Measurements from ENCODE around the gene CCL24.

DNA sequence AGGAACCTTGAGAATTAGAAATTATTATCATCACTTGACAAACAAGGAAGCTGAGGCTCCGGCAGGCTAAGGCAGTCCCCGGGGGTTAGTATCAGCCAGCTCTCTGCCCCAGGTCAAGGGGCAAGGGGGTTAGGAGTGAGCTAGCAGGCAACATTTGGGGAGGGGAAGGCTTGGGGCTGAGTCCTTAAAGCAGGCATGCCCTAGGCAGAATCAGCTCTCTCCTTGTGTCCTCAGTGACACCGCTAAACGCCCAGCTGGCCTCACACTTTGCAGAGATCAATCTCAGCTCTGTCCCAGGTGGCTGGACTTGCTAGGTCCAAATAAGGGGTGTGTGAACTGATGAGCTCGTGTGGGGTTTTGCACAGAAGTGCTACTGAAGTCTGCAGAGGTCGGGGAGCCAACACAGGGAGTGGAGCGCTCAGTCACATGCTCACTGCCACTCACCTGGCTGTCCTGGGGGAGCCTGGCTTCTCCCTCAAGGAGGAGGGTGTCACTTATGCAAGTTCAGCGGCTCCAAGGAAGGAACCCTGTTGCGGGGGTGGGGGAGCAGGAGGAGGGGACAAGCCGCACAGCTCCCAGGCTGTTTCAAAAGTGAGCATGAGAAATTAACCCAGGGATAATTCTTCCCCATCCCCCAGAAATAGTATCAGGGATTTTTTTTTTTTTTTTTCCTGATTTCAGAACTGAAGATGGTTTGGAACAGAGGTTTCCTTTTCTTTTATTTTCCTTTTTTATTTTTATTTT, 2.0 kb downstream of the ELN start:
- RRBS, result no CpG with 5 or more reads among the region's 10 CpGs
CAGE:
- cytosol, long polyA plus RNA, result no peak
- long polyA plus RNA, result no peak
- nucleus, long polyA plus RNA, result no peak

- RRBS, result 89% methylated on average over 5 of the region's 20 CpGs
CAGE:
- cytosol, long polyA plus RNA, result no peak
- long polyA plus RNA, result no peak
- nucleus, long polyA plus RNA, result no peak
These were observed 6.2 kb downstream of the ELN start for GRCh38 chr7:74034001-74034689.

DNA sequence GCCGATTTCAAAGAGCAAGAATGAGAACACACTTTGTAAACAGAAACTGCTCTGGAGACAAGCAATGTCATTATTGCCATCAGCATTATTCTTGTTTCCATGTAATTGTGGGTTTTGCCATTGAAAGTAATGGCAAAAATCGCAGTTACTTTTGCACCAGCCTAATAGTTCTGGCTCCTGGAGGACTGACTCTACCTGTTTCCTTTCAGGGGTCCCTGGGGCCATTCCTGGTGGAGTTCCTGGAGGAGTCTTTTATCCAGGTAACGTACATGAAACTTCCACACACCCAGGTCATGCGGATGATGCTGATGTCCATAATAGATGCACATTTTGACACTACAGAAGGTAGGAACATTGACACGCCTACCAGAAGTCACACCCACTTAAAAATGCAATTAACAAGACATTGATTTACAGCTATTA, 7.2 kb downstream of the ELN start:
- RRBS, result no CpG with 5 or more reads among the region's 5 CpGs
CAGE:
- cytosol, long polyA plus RNA, result no peak
- long polyA plus RNA, result no peak
- nucleus, long polyA plus RNA, result no peak

DNA sequence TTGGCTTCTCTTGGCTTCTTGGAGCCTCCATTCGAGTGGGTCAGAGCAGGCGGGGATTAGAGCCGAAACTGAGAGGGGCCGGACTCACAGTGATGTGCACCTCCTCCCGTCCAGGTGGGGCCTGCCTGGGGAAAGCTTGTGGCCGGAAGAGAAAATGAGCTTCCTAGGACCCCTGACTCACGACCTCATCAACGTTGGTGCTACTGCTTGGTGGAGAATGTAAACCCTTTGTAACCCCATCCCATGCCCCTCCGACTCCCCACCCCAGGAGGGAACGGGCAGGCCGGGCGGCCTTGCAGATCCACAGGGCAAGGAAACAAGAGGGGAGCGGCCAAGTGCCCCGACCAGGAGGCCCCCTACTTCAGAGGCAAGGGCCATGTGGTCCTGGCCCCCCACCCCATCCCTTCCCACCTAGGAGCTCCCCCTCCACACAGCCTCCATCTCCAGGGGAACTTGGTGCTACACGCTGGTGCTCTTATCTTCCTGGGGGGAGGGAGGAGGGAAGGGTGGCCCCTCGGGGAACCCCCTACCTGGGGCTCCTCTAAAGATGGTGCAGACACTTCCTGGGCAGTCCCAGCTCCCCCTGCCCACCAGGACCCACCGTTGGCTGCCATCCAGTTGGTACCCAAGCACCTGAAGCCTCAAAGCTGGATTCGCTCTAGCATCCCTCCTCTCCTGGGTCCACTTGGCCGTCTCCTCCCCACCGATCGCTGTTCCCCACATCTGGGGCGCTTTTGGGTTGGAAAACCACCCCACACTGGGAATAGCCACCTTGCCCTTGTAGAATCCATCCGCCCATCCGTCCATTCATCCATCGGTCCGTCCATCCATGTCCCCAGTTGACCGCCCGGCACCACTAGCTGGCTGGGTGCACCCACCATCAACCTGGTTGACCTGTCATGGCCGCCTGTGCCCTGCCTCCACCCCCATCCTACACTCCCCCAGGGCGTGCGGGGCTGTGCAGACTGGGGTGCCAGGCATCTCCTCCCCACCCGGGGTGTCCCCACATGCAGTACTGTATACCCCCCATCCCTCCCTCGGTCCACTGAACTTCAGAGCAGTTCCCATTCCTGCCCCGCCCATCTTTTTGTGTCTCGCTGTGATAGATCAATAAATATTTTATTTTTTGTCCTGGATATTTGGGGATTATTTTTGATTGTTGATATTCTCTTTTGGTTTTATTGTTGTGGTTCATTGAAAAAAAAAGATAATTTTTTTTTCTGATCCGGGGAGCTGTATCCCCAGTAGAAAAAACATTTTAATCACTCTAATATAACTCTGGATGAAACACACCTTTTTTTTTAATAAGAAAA, 14.6 kb upstream of the LIMK1 start:
- RRBS, result 89% methylated on average over 3 of the region's 36 CpGs
CAGE:
- cytosol, long polyA plus RNA, result no peak
- long polyA plus RNA, result no peak
- nucleus, long polyA plus RNA, result no peak

GRCh38 chr7:74175248-74175945, 1.2 kb downstream of the EIF4H start:
- RRBS, result no CpG with 5 or more reads among the region's 9 CpGs
CAGE:
- cytosol, long polyA plus RNA, result no peak
- long polyA plus RNA, result no peak
- nucleus, long polyA plus RNA, result no peak

- RRBS, result no CpG with 5 or more reads among the region's 6 CpGs
CAGE:
- cytosol, long polyA plus RNA, result no peak
- long polyA plus RNA, result no peak
- nucleus, long polyA plus RNA, result no peak
These were observed 14.3 kb downstream of the EIF4H start for GRCh38 chr7:74188364-74188910.

DNA sequence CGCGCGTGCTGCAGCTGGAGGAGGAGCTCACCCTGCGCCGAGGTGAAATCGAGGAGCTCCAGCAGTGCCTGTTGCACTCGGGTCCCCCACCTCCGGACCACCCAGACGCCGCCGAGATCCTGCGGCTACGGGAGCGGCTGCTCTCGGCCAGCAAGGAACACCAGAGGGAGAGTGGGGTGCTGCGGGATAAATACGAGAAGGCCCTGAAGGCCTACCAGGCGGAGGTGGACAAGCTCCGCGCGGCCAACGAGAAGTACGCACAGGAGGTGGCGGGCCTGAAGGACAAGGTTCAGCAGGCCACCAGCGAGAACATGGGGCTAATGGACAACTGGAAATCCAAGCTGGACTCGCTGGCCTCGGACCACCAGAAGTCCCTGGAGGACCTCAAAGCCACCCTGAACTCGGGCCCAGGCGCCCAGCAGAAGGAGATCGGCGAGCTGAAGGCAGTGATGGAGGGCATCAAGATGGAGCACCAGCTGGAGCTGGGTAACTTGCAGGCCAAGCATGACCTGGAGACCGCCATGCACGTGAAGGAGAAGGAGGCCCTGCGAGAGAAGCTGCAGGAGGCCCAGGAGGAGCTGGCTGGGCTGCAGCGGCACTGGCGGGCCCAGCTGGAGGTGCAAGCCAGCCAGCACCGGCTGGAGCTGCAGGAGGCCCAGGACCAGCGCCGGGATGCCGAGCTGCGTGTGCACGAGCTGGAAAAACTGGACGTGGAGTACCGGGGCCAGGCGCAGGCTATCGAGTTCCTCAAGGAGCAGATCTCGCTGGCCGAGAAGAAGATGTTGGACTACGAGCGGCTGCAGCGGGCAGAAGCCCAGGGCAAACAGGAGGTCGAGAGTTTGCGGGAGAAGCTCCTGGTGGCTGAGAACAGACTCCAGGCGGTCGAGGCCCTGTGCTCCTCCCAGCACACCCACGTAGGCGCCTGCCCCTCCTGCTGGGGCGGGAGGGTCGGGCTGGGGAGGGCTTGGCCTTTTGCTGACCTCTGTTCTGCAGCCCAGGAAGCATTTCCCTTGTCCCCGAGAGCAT, 77.5 kb upstream of the GTF2IRD1 start:
- RRBS, result 96% methylated on average over 6 of the region's 60 CpGs
CAGE:
- cytosol, long polyA plus RNA, result no peak
- long polyA plus RNA, result no peak
- nucleus, long polyA plus RNA, result no peak

DNA sequence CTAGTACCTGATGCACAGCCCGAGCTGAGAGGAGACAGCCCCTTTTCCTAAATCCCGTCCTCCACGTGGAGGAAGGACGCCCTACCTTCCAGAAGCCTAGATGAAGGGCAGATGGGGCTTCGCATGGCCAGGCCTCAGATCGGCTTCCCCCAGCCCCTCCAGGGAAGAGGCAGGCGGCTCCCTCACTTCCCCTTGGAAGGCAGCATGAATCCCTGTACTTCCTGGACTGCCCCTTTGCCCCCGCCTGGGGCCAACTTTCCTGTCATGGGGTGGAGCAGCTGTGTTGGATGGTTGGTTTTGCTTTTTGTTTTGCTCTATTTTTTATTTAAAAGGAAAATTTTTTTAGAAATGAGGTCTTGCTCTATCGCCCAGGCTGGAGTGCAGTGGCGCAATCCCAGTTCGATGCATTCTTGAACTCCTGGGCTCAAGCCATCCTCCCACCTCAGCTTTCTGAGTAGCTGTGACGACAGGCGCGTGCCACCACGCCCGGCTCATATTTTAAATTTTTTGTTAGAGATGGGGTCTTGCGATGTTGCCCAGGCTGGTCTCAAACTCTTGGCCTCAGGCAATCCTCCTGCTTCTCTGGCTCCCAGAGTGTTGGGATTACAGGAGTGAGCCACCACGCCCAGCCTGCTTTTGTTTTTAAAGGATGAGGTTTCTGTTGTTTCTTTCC, 27.3 kb downstream of the GTF2IRD1 start:
- RRBS, result no CpG with 5 or more reads among the region's 18 CpGs
CAGE:
- cytosol, long polyA plus RNA, result no peak
- long polyA plus RNA, result no peak
- nucleus, long polyA plus RNA, result no peak

DNA sequence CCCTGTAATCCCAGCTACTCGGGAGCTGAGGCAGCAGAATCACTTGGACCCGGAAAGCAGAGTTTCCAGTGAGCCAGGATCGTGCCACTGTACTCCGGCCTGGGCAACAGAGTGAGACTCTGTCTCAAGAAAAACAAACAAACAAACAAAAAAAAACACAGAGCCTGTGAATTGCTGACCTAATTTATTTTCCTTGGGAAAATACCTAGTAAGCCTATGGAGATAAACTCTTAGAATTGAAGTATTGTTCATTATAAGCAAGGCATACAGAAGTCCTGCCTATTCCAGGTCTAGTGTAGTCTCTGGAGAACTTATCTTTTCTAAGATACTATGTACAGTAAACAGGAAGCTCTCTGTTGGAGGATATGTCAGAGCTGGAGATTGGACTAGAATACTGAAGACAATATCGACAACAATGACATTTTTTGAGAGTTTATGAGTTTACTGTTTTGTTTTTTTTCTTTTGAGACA, 14.9 kb downstream of the GTF2I start:
- RRBS, result no CpG with 5 or more reads among the region's 5 CpGs
CAGE:
- cytosol, long polyA plus RNA, result no peak
- long polyA plus RNA, result no peak
- nucleus, long polyA plus RNA, result no peak

DNA sequence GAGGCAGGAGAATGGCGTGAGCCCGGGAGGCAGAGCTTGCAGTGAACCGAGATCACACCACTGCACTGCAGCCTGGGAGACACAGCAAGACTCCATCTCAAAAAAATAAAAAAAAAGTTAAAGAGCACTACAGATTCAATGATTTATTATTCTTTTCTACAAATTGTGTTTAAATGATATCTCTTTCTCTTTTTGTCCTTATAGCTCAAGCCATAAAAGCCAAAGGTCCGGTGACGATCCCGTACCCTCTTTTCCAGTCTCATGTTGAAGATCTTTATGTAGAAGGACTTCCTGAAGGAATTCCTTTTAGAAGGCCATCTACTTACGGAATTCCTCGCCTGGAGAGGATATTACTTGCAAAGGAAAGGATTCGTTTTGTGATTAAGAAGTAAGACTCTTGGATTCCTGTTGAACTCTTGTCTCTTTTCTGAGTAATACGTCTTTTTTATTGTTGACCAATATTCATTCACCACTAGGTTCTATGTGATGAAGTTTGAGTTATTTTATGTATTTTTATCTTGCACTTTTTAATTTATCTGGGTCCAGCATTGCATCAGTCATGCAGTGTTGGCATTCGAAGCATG, 41.4 kb upstream of the NCF1 start:
- RRBS, result no CpG with 5 or more reads among the region's 11 CpGs
CAGE:
- cytosol, long polyA plus RNA, result no peak
- long polyA plus RNA, result no peak
- nucleus, long polyA plus RNA, result no peak

DNA sequence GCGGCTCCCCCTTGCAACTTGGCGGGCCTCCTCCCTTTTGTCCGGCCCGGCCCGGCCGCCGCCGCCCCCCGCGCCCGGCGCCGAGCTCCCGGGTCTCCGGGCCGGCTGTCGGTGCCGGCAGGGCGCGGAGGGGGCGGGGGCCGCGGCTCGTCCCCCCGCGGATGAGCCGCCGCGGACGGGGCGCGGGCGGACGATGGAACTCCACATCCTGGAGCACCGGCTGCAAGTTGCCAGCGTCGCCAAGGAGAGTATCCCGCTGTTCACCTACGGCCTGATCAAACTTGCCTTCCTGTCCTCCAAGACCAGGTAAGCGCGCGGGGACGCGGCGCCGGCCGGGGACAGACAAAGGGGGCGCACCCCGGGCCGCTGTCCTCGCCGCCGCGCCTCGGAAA, 284 bp downstream of the CASTOR2 start:
- RRBS, result no CpG with 5 or more reads among the region's 55 CpGs
CAGE:
- cytosol, long polyA plus RNA, result no peak
- long polyA plus RNA, result no peak
- nucleus, long polyA plus RNA, result no peak

GRCh38 chr7:75058260-75059061, 15.1 kb downstream of the RCC1L start:
- RRBS, result no CpG with 5 or more reads among the region's 20 CpGs
CAGE:
- cytosol, long polyA plus RNA, result no peak
- long polyA plus RNA, result no peak
- nucleus, long polyA plus RNA, result no peak

DNA sequence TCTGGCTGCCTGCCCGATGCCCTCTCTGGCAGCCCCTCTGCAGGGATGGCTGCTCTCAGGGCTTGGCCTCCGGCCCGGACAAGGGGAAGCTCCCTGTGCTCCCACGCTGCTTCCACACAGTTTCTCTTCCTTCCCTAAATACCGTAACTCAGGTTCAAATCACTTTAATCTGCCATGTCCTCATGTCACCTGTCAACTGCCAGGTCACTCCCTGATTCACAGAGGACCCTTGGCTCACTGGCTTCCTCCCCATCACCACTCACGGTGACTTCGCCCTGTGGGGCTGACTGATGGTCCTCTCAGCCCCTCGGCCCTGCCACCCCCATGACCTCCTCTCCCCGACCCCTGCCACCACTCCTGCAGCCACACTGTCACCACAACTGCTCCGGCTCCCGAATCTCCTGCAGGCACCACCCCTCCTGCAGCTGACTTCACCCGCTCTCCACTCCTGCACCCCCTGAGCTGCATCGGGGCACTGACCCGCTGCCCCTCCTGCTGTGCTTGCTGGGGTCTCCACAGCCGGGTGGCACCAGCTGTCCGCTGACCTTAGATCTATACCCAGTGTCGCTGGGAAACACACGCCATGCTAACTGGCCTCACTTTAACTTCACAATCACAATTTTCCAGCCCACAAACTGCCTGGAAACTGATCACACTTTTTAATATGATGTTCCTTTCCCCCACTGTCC, 24.6 kb downstream of the TRIM73 start:
- RRBS, result no CpG with 5 or more reads among the region's 18 CpGs
CAGE:
- cytosol, long polyA plus RNA, result no peak
- long polyA plus RNA, result no peak
- nucleus, long polyA plus RNA, result no peak

- RRBS, result 96% methylated on average over 5 of the region's 30 CpGs
CAGE:
- cytosol, long polyA plus RNA, result no peak
- long polyA plus RNA, result no peak
- nucleus, long polyA plus RNA, result no peak
These were observed 67.6 kb downstream of the SPDYE5 start for GRCh38 chr7:75559577-75560306.

GRCh38 chr7:75639711-75640319, 98.9 kb downstream of the HIP1 start:
- RRBS, result no CpG with 5 or more reads among the region's 15 CpGs
CAGE:
- cytosol, long polyA plus RNA, result no peak
- long polyA plus RNA, result no peak
- nucleus, long polyA plus RNA, result no peak

- RRBS, result no CpG with 5 or more reads among the region's 11 CpGs
CAGE:
- cytosol, long polyA plus RNA, result no peak
- long polyA plus RNA, result no peak
- nucleus, long polyA plus RNA, result no peak
These were observed 89.2 kb downstream of the HIP1 start for GRCh38 chr7:75649288-75650160.

DNA sequence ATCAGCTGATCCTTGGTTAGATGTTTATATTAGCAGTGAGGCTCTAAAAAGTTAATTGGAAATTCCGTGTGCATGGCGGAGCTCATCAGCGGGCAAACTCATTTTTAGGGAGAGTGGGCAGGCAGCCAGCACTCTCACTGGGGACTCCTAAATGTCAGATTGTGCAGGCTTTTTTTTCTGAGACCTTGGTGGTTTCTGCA, 43.7 kb downstream of the HIP1 start:
- RRBS, result no CpG with 5 or more reads among the region's 3 CpGs
CAGE:
- cytosol, long polyA plus RNA, result no peak
- long polyA plus RNA, result no peak
- nucleus, long polyA plus RNA, result no peak

DNA sequence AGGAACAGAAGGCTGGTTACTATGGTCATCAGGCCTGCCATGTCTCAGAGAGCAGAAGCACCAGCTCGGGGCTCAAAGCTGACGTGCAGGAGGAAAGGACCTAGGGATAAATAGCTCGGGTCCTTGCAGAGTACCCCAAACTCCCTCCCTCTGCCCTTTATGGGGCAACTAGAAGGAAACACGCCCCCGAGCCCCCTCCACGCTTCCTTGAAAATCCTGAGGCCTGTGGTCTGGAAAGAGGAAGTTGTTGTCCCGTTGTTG, at the start of gene CCL24:
TSS of gene CCL24 (minus strand) at position 132 of the 261 bp plus-strand sequence.
- RRBS, result no CpG with 5 or more reads among the region's 7 CpGs
CAGE:
- cytosol, long polyA plus RNA, result no peak
- long polyA plus RNA, result no peak
- nucleus, long polyA plus RNA, result no peak

- RRBS, result no CpG with 5 or more reads among the region's 3 CpGs
CAGE:
- cytosol, long polyA plus RNA, result no peak
- long polyA plus RNA, result no peak
- nucleus, long polyA plus RNA, result no peak
These were observed 29.0 kb downstream of the POR start for GRCh38 chr7:75943997-75944315.

GRCh38 chr7:75965801-75967096, 28.1 kb downstream of the TMEM120A start:
- RRBS, result no CpG with 5 or more reads among the region's 36 CpGs
CAGE:
- cytosol, long polyA plus RNA, result no peak
- long polyA plus RNA, result no peak
- nucleus, long polyA plus RNA, result no peak

Measured in H1 (cell line).